ENCODE results near the gene TPO.

GRCh38 chr2:280054-281067 lies 7.5 kb downstream of the ALKAL2 start:
- PRO-cap, result no peak
- RAMPAGE, long total RNA, 2 experiments, result no peak in any of the 2 experiments

DNA sequence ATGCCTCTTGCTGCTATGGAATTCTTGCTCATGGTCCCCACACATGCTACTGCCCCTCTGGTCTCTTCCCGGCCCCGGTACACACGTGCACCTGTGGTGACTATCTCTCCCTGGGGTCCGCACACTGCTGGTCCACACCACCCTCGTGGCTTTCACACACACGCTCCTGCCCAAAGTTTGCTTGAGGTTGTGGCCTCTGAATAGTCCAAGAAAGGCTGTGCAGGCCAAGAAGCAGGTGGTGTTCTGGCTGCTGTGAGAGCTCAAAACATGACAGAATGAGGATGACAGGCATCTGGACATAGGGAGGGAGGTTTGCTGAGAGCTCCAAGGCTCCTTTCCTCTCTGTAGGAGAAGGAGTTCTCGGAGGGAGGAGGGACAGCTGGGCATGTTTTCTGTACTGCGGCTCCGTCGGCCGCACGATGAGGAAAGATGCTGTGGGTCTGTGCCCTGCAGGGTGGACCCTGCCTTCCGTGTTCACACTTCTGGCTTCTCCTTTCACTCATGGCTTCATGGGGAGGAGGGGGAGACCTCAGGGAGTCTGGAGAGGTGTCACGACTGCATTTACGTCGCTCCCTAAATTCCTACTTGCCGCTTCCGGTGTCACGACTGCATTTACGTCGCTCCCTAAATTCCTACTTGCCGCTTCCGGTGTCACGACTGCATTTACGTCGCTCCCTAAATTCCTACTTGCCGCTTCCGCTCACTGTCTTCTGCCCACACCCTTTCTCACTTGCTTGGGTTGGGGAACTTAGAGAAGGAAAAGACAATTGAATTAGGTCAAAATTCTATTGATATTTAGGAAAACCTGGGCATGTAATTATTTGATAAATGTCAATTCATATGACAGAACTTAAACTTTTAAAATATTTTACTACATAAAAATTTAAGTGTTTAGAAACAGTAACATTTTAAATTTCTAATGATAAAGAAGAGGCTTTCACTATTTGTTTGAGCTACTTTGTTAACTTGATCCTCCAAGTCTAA lies 68.3 kb upstream of the ALKAL2 start:
- PRO-cap, result no peak
- RAMPAGE, long total RNA, 2 experiments, result no peak in any of the 2 experiments

- PRO-cap, result no peak
- RAMPAGE, long total RNA, 2 experiments, result no peak in any of the 2 experiments
These were observed 90.6 kb downstream of the TMEM18 start for GRCh38 chr2:586451-587159.

GRCh38 chr2:674571-675609 lies 2.3 kb downstream of the TMEM18 start:
- PRO-cap, result no peak
- RAMPAGE, long total RNA, 2 experiments, result no peak in any of the 2 experiments

- PRO-cap, result no peak
- RAMPAGE, long total RNA, 2 experiments, result no peak in any of the 2 experiments
These were observed 14.5 kb upstream of the TMEM18 start for GRCh38 chr2:691762-692117.

- PRO-cap, result no peak
- RAMPAGE, long total RNA, 2 experiments, result no peak in any of the 2 experiments
These were observed 104.6 kb downstream of the SNTG2 start for GRCh38 chr2:1055195-1055641.

DNA sequence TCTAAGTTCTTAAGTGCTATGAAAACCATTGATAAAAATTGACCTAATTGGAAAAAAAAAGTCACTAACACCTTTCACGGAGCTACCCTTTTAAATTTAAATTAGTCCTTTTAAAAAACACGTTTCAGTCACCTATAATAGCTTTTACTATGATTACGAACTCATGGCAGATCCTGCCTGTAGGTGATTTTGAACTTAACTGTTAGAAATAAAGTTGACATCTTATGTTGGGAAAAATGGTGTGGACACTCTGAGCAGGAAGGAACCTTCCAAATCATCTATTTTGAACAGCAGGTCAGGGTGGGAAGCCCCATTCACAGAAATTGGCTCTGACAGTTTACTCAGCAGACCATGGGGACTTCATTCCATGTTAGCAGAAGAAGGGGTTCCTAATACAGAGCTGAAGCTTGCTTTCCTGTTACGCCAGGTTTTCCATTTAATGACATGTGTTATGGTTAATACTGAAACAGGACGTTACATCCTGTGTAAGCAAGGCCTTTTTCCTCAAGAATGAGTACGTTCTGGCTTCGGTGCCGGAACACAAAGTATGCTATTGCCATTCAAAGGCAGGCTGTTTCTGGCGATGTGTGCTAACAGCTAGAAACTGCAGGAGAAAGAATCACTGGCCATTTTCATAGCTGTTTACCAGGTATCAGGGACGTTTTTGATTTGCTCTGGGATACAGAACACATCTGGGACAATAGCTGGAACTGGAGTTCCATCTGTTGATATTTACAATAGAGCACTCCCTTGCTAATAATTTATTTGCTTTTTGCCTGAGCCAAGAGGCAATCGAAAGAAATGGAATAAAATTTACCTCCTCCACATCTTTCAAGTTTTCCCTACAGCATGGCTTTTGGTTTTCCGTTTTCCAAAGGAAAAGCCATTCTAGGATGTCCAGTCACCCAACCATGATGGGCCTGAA lies 190.4 kb downstream of the SNTG2 start:
- PRO-cap, result no peak
- RAMPAGE, long total RNA, 2 experiments, result no peak in any of the 2 experiments

DNA sequence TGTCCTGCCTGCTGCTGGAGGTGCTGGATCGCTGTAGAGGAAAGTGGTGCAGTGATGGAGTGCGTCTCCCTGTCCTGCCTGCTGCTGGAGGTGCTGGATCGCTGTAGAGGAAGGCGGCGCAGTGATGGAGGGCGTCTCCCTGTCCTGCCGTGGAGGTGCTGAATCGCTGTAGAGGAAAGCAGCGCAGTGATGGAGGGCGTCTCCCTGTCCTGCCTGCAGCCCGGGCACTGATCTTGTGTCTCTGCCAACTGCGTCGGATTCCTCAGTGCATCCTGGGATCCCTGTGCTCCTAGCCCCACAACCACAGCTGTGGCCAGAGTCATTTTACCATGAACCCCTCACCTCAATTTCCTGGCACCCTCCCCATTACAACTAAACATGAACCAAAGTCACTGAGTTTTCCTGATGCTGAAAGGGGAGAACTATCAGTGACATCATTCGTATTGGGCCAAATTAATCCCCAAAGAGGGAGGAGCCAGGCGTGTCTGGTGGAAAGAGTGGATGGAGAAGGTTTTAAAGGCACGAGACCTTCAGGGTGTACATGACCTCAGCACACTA lies 190.0 kb upstream of the TPO start:
- PRO-cap, result no peak
- RAMPAGE, long total RNA, 2 experiments, result no peak in any of the 2 experiments

GRCh38 chr2:1412863-1413889 lies at the start of gene TPO:
Gene TPO, plus strand, starts transcription at chr2:1413463.
- PRO-cap, result no peak
- RAMPAGE, long total RNA, 2 experiments, result no peak in any of the 2 experiments

DNA sequence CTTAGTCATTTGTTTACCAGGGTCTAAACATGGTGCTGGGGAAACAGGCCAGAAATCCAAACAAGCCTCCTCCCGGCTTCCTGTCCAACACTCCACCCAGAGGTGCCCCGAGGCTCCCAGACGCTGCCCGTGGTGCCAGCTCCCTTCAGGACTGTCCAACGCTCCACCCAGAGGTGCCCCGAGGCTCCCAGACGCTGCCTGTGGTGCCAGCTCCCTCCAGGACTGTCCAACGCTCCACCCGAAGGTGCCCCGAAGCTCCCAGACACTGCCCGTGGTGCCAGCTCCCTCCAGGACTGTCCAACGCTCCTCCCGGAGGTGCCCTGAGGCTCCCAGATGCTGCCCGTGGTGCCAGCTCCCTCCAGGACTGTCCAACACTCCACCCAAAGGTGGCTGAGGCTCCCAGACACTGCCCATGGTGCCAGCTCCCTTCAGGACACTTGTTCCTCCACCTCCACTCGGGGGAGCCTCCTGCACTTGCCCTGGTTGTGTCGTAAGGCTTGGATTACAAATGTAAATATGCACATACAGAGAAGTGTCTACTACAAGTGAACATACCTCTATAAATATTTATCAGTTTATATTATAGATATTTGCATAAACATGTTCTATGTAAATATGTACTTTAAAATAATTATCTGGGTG lies 143.4 kb downstream of the PXDN start:
- PRO-cap, result no peak
- RAMPAGE, long total RNA, 2 experiments, result no peak in any of the 2 experiments

DNA sequence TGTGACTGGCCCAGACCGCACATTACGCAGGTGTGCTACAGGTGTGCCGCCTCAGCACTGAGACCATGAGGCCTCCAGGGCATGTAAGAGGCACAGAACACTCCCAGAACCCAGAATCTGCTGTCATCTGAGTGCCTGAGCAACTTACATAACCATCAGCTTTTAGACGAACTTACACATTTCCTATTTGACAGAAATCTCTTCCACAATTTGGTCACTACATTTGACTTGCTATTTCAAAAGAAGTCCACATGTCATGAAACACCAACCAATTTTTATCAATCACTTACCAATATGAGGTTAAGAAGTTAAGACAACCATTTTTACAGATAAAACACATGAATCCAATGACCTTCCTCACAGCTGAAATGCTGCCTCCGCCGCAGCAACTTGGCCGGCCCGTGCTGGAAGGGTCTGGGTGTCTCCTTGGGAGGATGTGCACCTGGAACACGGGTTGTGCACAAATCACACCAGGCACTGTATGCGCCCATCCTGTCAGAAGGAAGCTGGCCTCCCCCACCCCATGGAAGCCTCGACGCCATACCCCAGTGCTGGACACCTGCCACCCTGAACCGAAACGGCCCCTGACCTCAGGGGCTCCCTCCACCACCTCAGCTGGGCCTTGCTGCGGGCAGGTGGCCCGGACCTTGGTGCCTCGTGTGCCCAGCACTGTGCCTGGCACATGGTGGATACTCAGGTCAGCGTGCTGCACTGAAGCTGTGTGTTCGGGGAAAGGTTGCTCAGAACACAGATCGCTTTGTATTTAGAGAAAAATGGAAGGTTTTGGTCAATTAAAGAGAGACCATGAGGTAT lies 111.9 kb downstream of the PXDN start:
- PRO-cap, result no peak
- RAMPAGE, long total RNA, 2 experiments, result no peak in any of the 2 experiments

GRCh38 chr2:1743842-1744141 lies 523 bp downstream of the PXDN start:
- PRO-cap, result no peak
- RAMPAGE, long total RNA, 2 experiments, result no peak in any of the 2 experiments

DNA sequence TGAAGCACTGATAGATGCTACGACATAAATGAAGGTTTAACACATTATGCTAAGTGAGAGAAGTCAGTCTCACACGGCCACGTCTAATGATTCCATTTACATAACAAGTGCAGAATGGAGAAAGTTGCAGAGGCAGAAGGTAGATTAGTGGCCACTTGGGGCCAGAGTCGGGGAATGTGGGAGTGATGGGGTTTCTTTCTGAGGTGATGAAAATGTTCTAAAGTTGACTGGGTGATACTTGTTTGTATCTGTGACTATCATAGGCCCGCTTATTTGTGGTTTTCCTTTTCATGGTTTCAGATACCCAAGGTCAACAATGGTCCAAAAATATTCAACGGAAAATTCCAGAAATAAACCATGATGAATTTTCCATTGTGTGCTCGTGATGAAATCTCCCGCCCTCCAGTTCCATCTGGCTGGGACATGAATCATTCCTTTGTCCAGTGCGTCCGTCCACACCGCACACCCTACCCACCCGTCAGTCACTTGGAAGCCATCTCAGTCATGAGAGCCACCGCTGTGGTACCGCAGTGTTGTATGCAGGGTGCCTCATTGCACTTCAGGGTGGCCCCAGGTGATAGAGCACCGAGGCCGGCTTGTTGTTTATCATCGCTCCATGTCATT lies 268.1 kb upstream of the PXDN start:
- PRO-cap, result no peak
- RAMPAGE, long total RNA, 2 experiments, result no peak in any of the 2 experiments

DNA sequence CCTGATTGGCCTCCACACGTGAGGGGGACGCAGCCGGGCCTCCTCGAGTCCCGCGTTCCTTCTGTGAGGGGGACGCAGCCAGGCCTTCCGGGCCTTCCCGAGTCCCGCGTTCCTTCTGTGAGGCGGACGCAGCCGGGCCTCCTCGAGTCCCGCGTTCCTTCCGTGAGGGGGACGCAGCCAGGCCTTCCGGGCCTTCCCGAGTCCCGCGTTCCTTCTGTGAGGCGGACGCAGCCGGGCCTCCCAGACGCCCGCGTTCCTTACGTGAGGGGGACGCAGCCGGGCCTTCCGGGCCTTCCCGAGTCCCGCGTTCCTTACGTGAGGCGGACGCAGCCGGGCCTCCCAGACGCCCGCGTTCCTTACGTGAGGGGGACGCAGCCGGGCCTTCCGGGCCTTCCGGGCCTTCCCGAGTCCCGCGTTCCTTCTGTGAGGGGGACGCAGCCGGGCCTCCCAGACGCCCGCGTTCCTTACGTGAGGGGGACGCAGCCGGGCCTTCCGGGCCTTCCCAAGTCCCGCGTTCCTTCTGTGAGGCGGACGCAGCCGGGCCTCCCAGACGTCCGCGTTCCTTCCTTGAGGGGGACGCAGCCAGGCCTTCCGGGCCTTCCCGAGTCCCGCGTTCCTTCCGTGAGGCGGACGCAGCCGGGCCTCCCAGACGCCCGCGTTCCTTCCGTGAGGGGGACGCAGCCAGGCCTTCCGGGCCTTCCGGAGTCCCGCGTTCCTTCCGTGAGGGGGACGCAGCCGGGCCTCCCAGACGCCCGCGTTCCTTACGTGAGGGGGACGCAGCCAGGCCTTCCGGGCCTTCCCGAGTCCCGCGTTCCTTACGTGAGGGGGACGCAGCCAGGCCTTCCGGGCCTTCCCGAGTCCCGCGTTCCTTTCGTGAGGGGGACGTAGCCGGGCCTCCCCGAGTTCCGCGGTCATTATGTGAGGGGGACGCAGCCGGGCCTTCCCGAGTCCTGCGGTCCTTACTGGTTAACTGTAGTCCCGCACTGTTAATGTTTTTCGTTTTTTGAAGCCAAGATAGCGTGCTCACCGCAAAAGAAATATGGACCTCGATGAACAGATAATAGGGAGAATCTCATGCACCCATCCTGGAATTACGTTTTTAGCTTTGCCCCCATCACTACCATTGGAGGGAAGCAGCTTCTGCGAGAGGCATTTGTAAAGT lies 145.3 kb downstream of the MYT1L start:
- PRO-cap, result no peak
- RAMPAGE, long total RNA, 2 experiments, result no peak in any of the 2 experiments

GRCh38 chr2:3448246-3448567 lies 68.7 kb downstream of the TRAPPC12 start:
- PRO-cap, result no peak
- RAMPAGE, long total RNA, 2 experiments, result no peak in any of the 2 experiments

- PRO-cap, result no peak
- RAMPAGE, long total RNA, 2 experiments, result no peak in any of the 2 experiments
These were observed 69.1 kb downstream of the TRAPPC12 start for GRCh38 chr2:3448605-3449005.

- PRO-cap, result no peak
- RAMPAGE, long total RNA, 2 experiments, result no peak in any of the 2 experiments
These were observed 3.5 kb upstream of the ADI1 start for GRCh38 chr2:3522716-3523438.

DNA sequence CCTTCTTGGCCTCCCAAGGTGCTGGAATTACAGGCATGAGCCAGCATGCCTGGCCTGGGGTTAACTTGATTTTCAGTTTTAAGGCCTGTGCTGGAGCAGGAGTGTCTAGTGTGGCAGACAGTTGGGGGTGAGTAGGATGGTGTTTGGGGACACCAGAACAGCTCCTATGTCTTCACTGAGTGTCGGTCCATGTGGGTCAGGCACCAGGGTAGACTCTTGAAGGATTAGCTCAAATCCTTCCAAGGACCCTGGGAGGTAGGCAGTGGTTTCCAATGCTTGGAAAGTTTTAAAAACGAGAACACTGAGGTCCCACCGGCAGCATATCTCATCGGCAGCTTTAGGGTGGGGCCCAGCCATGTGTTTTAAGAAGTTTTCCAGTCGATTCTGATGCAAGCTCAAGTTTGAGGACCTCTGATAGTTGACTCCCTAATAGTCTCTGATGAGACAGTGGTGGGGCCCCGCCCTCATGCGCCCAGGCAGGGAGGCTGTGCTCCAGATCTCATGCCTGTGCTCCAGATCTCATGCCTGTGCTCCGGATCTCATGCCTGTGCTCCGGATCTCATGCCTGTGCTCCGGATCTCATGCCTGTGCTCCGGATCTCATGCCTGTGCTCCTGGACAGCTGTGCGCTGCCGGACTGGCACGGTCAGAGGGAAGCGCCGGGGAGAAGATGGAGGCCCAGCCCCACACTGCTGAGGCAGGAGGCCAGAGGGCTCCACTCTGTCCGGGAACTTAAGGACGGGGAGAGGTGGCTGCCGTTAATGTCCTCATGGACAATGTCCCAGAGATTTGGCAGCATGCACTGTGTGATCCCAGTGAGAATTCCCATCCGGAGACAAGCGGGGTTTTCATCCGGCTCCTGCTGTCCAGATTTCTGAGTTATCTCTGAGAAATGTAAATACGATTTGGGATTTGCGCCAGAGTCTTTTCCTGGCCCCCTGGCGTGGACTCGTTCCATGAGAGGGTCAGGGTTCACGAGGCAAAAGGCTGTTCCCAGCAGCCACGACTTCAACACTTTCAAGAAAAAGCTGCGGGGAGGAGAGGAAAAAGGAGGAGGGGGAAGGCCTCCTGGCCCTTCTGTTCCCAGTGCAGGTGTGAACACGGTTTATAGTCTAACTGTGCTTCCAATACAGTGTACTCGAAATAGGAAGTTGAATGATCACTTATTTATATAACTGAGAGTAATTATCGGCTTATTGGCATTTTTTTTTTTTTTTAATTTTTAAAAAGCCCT lies 9.5 kb upstream of the COLEC11 start:
- PRO-cap, result no peak
- RAMPAGE, long total RNA, 2 experiments, result no peak in any of the 2 experiments

- PRO-cap, result no peak
- RAMPAGE, long total RNA, 2 experiments, result no peak in any of the 2 experiments
These were observed 16.3 kb downstream of the COLEC11 start for GRCh38 chr2:3611049-3611703.

GRCh38 chr2:3626280-3626788 lies 31.4 kb downstream of the COLEC11 start:
- PRO-cap, result no peak
- RAMPAGE, long total RNA, 2 experiments, result no peak in any of the 2 experiments